ENCODE measurements around the genes ANKRD13B, NSRP1, EVI2B and EVI2A.

DNA sequence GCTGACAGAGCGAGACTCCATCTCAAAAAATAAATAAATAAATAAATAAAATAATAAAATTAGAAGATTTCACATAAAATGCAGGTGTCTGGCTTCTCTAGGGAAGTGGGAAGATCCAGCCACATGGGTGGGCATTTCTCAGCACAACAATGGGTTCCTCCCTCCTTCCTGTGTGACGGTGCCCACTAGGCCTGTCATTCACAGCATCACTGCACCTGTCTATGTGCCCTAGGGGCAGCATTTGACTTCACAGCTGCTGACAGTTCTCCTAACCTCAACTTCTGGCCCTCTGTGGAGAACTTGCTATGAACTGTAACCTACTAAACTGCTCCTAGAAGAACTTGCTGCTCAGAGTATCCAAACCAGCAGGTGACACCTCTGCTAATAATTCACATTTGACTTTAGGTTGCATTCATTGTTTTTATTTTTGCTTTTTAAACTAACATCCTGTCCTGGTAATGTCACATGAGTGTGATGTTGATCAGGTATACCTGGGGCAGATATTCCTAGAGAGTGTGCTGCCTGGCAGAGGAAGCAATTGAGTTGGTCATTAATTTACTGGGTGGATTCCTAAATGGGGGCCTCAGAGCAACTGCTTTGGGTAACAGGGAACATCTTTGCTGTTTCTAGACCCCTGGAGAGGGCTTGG is 2.9 kb downstream of the ABHD15 start:
- PRO-cap, result no peak

- PRO-cap, result no peak
These were observed 956 bp downstream of the ABHD15 start for GRCh38 chr17:29565698-29566464.

DNA sequence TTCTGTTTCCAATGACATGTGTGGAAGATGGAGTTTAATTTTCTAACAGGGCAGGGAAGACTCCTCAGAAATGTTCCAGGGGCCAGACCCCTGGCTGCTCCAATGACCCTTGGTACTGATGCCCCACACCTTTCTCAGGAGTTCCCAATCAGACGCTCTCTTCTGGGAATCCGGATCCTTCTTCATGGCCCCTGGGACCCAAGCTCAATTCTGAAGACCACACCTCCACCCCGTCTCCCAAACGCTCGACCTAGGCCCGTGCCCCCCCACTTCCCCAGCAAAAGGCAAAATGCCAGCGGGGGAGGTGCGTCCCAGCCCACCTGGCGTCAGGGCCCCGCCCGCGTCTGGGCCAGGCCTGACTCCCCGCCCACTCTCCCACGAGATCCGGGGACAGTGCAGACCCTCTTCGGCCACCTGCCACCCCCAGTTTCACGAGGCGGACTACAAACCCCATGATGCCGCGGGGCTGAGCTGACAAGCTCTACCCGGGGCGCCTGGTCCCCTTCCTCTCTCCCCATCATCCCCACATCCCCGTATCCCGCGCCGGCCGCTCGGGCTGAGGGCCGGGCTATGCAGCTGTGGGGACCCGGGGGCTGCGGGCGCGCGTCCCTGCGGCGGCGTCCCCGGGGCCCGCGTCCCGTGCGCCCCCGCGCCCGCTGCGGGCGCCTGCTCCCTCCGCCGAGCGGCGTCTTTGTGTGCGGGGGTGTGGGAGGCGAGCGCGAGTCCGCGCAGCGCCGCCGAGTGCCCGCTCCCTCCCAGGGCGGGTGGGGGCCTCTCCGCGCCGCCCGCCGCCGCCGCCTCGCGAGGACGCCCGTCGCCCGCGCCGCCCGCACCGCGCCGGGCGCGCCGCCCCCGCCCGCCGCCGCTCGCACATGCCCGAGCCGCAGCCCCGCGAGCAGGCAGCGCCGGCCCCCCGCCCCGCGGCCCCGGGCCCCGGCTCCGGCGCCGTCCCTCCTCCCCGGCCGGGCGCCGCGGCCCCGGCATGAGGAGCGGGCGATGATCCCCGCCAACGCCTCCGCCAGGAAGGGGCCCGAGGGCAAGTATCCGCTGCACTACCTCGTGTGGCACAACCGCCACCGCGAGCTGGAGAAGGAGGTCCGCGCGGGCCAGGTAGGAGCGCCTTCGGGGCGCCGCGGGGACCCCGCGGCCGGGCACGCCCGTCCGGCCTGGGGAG is at the start of gene ANKRD13B:
Gene ANKRD13B (plus strand): TSS at position 507 of the 1,174 bp plus-strand sequence.
- PRO-cap, result no peak

GRCh38 chr17:29611785-29612678 is 10.7 kb downstream of the CORO6 start:
- PRO-cap, result no peak

DNA sequence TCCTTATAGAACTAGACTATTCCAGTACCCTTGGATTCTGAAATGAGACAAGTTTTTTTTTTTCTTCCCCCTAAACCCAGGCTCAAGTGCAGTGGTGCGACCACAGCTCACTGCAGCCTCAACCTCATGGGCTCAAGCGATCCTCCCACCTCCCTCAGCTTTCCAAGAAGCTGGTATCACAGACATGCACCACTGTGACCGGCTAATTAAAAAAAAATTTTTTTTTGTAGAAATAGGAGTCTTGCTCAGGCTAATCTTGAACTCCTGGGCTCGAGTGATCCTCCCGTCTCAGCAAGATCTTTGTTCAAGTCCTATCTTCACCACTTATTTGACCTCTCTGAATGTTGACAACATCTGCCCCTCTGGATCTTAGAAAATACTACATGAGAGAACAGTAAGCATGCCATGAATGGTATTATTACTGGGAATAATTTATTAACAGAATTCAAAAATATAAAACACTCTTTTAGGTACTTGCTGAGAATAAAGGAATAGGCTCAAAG is 26.7 kb upstream of the CORO6 start:
- PRO-cap, result unidirectional peak, minus-strand start at position 158 of the sequence

- PRO-cap, result no peak
These were observed 91.0 kb upstream of the CORO6 start for GRCh38 chr17:29713613-29714221.

DNA sequence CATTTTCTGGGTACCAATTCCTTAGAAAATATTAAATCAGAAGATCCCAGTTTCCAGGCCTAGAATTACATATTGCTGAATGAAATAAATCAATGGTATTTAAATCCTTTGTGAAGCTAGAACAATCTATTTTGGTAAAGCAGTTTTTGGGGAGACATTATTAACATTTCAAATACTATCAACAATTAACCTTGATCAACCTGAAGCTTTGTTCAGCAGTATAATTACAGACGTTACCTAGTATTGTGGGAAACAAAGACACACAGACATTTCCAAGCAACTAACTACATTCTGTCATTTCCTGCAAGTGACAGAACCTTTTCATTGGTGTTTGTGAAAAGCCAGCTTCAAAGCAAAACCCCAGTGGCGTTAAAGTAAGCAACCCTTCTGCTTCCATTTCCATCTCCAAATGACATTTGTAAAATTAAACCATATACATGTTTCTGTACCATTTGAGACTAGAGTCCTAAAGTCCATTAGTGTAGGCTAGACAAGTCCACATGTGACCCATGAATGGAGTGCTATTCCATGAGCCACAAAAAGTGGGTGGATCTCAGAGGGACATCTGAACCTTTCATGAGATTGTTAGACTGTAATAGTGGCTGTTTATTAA is 101.4 kb downstream of the SSH2 start:
- PRO-cap, result no peak

- PRO-cap, result no peak
These were observed 10.8 kb downstream of the SSH2 start for GRCh38 chr17:29919137-29919707.

DNA sequence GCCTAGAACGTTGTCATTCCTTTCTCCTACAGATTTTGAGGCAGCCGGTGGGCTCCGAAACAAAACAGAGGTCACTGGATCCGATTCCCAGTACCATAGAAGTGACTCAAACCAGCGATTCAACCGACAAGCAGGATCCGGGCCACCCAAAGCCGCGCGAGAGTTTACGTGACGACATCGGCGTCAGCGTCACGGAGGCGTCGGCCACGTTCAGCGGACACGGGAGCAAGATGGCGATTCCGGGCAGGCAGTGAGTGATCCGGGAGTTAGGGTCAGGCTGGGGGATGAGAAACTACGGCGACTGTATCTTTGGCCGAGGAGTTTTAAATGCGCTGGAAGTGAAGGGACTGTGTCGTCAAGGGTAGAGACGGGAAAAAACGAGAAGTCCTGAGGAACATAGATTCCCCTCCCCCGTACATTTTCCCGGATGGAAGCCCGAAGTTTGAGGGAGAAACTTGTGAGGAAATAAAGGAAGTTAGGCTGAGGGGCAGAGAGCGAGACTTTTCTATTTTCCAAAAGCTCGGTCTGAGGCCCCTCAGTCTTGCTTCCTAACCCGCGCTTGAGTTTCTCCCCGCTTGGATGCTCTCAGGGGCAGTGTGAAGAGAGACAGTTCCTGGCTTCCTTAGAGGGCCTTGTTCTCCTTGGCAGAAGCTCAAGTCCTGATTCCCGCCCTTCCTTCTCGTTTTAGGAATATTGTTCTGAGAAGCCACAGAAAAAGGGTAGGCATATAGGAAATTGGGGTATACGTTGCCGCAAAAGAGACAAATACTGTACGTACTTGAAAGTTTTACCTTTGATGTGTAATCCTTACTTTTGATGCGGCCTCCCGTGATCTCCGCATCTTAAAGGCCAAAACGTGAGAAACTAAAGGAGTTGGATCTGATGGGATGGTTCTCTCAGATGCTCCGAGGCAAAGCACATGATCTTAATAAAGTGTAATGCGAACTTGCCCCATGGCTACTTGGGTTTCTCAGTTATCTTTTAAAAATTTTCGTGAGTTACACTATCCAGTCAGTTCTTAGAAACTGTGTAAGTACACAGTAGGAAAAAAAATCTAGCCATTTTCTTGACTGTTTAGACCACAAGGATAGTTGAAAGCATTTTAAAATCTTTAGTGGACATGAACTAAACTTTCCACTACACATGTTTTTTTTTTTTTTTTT is at the start of gene NSRP1:
Gene NSRP1 (plus strand): TSS at position 203 of the 1,163 bp plus-strand sequence.
- PRO-cap, result bidirectional peak, plus-strand start at position 228 of the sequence, minus-strand start at position 103 of the sequence

GRCh38 chr17:30286530-30287072 is 5.1 kb downstream of the BLMH start:
- PRO-cap, result no peak

DNA sequence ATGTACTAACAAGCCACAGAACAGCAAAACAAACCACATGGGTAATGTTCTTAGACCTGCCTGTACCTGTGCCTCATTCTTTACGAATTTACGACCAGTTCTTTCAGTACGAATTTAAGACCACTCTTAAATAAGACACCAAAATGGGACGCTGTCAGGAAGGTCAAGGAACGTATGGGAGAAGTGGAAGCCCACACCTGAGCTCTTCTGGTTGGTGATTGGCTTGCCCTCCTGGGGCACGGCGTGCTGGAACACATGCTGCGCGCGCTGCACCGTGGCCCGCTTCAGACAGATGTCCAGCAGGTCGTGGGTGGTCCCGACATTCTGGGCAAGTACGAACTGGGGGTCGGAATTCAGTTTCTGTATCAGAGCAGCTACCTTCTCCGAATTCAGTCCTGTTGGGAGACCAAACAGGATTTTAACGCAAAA is 616 bp downstream of the BLMH start:
- PRO-cap, result no peak

DNA sequence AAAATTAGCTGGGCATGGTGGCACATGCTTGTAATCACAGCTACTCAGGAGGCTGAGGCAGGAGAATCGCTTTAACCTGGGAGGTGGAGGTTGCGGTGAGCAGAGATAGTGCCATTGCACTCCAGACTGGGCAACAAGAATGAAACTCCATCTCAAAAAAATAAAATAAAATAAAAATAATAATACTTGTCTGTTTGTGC is 24.1 kb downstream of the CPD start:
- PRO-cap, result no peak

DNA sequence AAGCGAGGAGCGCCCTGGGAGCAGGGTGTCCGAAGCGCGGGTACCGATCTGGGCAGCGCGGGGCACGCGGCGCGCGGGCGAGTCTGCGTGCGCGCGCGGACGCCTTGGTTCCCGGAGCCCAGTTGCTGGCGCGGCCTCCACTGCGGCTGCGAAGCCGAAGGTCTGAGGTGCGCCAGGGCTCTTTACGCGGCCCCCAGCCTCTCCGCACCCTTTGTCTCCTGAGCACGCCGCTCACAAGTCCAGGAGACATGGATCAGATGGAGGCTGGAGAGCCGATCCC is 118.4 kb downstream of the CRLF3 start:
- PRO-cap, result no peak

DNA sequence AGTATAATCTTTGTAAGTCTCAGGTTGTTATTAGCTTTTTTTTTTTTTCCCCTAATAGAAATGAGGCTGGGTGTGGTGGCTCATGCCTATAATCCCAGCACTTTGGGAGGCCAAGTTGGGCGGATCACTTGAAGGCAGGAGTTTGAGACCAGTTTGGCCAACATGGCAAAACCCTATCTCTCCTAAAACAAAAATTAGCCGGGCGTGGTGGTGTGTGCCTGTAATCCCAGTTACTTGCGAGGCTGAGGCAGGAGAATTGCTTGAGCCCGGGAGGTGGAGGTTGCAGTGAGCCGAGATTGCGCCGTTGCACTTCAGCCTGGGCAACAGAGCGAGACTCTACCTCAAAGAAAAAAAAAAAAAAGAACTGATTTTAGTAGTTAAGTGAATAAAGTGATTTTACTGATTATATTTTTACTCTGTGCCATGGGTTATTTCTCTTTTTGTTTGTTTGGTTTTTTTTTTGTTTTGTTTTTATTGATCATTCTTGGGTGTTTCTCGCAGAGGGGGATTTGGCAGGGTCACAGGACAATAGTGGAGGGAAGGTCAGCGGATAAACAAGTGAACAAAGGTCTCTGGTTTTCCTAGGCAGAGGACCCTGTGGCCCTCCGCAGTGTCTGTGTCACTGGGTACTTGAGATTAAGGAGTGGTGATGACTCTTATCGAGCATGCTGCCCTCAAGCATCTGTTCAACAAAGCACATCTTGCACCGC is 89.1 kb downstream of the CRLF3 start:
- PRO-cap, result no peak

DNA sequence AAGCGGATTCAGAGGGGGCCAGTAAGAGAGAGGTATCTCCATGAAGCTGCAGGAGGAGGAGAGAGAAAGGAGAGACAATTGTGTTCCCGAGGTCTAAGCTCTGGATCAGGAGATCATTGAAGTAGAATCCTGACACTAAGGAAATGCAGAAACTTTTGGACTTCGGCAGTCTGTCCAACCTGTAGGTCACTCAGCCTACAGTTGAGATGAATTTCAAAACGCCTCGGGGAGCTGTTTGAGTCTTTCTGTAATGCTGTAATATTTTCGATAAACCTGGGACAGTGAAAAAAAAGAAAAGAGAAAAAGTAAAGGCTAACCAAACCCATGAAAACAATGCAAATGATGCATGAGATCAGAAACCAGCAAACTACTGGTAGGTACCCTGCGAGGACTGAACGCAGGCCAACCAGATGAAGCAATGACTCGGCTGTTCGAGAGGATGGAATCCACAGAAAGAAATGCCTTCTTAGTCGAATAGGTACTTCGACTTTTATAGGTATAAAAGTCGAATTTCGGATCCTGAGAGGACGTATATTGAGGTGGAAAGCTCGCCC is 609 bp upstream of the ATAD5 start:
- PRO-cap, result no peak

- PRO-cap, result no peak
These were observed 68.5 kb downstream of the NF1 start for GRCh38 chr17:31163111-31163777.

- PRO-cap, result no peak
These were observed 40.0 kb downstream of the OMG start for GRCh38 chr17:31256944-31257446.

- PRO-cap, result no peak
These were observed 3.5 kb downstream of the EVI2B start for GRCh38 chr17:31310202-31310873.

DNA sequence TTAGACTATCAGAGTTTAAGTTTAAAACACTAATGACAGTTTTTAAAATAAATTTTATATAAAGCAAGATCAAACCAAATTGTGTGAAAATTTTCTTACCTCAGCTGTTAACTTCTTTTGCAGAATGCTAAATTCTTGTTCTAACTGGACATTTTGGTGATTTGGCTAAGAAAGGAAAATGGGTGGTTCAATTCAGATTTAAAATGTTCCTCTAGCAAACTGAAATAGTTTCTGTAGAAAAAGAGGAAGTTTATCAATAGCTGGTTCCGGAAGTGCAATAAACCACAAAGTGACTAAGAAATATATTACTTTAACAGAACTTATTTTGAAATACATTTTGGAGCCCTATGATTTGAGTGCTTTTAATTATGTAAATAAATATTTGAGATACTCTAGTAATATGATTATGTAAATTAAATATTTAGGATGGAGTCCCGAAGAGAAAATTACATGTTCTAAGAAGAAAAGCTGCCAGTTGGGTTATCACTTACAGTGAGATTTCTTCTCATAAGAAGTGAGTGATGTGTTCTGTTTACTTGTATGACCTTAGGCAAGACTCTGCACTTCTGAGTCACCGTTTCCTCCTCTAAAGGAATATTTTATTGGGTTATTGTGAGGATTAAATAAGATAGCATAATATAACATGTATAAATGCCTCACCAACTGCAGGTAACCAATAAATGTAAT is at the start of gene EVI2B:
Gene EVI2B (minus strand): TSS at position 175 of the 687 bp plus-strand sequence.
- PRO-cap, result no peak

DNA sequence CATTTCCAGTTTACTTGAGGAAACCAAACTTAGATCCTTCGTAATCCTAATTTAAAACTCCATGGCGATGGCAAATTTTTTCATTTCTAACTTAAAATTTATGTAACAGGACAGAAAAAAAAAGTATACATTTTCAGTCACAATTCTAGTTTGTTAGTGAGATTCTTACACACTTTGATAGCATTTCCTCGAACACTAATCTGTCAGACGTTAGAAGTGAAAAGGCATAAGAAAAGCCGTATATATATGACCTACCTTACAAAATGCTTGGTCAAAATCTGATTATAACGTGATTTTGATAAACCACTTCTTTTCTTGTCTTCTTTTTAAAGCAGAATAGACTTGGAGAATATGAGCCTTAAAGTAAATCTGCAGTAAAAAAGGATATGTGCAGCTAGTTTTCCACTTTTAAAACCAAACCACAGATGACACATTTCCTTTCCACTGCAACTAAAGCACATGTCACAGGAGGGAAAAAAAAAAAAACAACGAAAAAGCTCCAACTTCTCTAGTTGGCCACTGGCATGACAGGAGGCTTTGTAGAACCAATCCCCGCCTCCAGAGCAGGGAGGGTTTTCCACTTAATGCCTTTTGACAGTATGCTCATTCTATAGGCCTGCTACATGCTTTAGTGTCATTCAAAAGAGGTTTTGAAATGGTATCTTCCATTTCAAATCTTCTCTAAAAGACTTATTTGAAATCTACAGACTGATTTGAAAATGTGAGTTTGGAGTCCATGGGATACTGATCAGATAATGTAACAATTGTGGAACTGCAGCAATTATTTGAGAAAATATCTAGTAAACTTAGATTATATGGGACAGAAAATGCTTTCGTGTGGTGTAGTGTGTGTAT is at the start of gene EVI2A:
Gene EVI2A (minus strand): TSS at position 383 of the 855 bp plus-strand sequence.
- PRO-cap, result no peak